ENCODE results near the genes RAP1GAP and LDLRAD2.

DNA sequence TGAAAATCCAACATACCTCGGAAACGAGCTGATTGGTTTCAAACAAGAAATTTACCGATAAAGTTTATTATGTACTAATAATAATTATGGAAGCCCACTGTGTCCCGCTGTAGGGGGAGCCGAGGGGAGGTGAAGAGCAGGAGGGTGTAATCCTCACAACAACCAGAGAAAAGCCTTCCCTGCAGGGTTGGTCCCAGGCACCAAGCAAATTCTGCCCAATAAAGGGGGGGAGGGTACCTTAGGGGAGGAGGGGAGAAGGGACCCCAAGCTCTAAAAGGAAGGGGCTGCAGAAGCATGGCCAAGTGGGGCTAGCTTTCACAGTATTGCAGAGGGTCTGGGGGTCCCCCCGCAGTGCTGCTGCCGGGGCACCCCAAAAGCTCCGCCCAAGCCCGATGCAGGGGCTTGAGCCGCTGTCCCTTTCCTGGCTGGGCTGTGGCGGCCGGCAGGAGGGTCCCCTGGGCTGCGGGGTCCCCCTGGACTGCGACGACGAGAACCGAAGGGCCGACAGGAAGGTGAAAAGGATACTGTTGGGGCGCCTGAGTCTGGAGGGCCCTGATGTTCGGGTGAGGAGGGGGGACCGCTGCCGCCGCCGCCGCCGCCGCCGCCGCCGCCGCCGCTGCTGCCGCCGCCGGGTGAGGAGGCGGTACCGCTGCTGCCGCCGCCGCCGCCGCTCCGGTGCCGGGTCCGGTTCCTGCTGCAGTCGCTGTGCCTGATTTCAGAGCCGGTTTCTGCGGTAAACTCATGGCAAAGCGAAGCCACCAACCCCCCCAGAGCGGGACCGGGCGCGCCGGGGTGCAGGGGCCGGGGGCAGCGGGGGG, 838 bp downstream of the EIF4G3 start:
- PRO-cap, 7 experiments = peak in 3 of 7 experiments; most common plus-strand start position 670 of the sequence (in 2); most common minus-strand start position 510 of the sequence (in 1)

GRCh38 chr1:21298694-21299456, 8.6 kb upstream of the ECE1 start:
- PRO-cap, 7 experiments = no peak in any of the 7 experiments

GRCh38 chr1:21307697-21308092, 17.4 kb upstream of the ECE1 start:
- PRO-cap, 7 experiments = no peak in any of the 7 experiments

DNA sequence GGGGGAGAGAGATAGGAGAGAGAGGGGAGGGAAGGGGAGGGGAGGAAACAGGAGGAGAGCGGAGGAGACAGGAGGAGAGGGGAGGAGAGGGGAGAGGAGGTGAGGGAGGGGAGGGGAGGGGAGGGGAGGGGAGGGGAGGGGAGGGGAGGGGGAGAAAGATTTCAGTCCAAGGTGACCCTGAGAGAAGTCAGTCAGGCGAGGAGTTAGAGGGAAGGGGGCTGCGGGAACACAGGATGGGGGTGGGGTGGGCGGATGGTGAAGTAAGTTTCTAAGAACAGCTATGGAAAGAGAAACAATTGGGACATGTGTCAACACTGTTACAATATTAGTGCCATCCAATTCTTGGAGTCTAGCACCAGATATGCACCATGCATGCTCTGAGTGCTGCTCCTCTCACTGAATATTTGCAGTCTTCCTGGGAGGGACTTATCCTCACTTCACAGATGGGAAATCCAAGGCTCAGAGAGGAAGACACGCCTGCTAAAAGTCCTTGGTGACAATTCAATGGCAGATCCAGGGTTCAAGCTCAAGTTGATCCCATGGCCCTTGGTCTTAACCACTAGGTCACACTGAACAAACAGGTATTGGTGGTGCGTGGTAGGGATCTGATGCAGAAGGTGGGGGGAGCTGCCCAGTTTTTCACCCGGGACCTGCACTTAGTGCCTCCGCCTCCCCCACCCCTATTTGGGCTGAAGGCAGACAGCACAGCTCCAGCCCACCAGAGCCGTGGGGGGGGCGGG, 42.5 kb upstream of the ECE1 start:
- PRO-cap, 7 experiments = no peak in any of the 7 experiments

GRCh38 chr1:21346257-21346374, 55.9 kb upstream of the ECE1 start:
- PRO-cap, 7 experiments = no peak in any of the 7 experiments

DNA sequence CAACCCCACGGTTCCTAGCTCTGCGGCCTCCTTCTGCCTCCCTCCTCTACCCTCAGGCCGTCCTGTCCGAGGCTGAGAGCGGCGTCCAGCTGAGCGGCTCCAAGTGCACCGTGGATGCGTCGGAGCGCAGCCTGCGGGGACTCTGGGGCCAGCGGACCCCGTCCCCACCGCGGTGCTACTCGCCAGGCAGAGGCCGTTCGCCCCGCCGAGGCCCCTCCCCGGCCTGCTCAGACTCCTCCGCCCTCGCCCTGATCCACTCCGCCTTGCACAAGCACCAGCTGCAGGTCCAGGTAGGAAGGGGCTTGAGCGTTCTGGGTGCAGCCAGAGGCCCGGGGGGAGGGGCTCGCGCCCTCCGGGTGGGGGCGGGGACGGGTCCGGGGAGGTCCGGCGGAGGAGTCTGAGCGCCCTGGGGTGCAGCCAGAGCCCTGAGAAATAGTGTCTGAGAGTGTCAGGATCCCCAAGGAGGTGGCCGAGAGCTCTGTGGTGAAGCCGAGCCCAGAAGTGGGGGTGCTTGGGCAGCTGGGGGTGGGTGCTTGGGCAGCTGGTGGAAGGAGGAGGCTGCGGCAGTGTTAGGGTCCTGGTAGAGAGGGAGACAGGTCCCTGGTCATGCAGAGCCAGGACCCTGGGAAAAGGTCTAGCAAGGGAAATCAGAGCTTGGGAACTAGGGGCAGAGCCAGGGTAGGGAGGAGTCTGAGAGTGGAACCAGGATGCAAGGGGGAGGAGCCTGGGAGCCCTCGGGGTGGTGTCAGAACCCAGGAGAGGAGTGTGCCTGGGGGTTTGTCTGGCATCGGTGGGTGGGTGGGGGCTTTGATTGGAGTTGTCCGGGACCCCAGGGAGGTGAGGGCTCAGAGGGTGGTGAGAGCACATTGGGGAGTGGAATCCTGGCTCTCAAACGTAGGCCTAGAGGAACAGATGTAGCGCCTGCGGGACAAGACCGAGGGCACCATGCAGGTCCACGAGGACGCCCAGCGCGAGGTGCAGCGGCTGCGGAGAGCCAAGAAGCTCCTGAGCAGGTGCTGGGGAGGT, 3.1 kb upstream of the NBPF3 start:
- PRO-cap, 7 experiments = no peak in any of the 7 experiments

- PRO-cap, 7 experiments = no peak in any of the 7 experiments
Measured at GRCh38 chr1:21541287-21541869, 32.2 kb downstream of the ALPL start.

GRCh38 chr1:21549867-21550752, 40.9 kb downstream of the ALPL start:
- PRO-cap, 7 experiments = no peak in any of the 7 experiments

DNA sequence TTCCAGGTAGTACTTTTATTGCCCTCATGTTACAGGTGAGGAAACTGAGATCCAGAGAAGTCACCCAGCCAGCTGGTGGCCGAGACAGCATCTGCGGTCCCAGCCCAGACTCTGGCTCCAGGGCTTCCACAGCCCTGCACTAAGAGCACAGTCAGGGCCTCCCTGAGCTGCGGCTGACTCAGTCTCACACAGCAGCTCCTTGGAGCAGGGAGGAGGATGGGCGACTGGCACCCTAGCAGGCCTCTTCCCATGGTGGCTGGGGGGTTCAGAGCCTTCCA, 26.8 kb downstream of the RAP1GAP start:
- PRO-cap, 7 experiments = no peak in any of the 7 experiments

GRCh38 chr1:21653563-21653880, 15.6 kb downstream of the RAP1GAP start:
- PRO-cap, 7 experiments = no peak in any of the 7 experiments

- PRO-cap, 7 experiments = no peak in any of the 7 experiments
Measured at GRCh38 chr1:21669202-21669718, at the start of gene RAP1GAP. Gene RAP1GAP (minus strand): TSS chr1:21669357.

- PRO-cap, 7 experiments = no peak in any of the 7 experiments
Measured at GRCh38 chr1:21812220-21812585, at the start of gene LDLRAD2. Gene LDLRAD2 (plus strand): TSS chr1:21812265.

DNA sequence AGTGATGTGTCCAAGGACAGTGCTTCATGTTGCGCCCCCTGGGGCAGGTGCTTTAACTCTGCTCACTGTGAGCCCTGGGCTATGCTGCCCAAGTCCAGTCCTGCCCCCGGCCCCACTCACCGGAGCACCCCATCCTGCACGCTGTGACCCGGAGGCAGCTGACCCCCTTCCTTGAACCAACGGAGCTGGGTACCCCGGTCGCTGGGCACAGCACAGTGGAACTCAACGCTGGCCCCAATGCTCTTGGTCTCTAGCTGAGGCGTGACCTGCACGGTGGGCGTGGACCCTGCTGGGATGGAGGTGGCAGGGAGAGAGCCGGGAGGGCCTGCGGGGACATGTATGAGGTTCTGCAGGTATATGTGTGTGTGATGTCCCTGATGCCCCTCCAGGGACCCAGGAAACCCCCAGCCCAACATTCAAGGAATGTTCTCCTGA, 24.6 kb downstream of the LDLRAD2 start:
- PRO-cap, 7 experiments = no peak in any of the 7 experiments

DNA sequence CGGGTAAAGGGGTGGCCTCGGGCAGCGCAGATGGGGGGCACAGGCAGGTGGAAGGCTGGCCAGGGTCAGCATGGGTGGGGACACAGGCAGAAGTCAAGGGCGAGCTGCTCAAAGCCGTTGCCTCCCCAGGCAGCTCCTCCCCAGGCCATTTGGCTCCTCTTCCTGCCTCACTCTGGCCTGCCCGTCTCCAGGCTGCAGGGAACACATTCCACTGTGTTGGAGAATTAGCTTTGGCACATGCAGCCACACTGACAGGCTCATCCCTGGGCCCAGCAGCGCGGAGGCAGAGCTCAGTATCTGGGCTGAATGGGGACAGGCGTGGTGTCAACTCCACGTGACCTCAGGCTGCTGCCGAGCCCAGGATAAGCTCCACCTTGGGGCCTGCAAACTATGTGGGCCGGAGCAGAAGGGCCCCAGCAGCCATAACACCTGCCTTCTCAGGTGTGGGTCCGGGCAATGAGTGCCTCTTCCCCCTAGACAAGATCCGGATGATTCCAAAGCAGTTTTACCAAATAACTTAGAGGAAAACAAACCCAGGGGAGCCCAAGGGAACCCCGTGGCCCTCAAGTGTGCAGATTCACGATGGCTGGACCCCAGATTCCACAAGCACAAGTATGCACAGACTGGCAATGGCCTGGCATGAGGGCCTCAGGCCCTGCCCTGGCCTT, 40.3 kb downstream of the HSPG2 start:
- PRO-cap, 7 experiments = no peak in any of the 7 experiments

- PRO-cap, 7 experiments = no peak in any of the 7 experiments
Measured at GRCh38 chr1:21921215-21921830, 15.8 kb downstream of the HSPG2 start.

- PRO-cap, 7 experiments = no peak in any of the 7 experiments
Measured at GRCh38 chr1:21926814-21927078, 10.4 kb downstream of the HSPG2 start.

- PRO-cap, 7 experiments = no peak in any of the 7 experiments
Measured at GRCh38 chr1:22005423-22006013, 4.1 kb downstream of the CELA3A start.

DNA sequence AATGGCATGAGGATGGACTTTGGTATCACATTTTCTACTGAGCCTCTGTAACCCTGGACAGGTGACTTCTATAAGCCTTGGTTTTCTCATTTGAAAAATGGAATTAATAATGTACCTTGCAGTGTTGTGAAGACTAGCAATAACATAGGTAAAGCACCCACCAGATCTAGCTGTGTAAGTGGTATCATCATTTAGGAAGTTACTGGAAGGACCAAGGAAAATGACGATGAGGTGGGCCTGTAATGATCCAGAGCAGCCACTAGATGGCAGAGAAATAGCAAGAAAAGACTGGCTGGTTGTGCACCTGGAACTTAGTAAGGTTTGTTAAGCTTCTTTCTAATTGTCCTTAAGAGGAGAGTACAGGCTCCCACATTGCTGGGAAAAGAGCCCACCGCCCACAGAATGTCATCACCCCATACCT, 37.3 kb downstream of the WNT4 start:
- PRO-cap, 7 experiments = no peak in any of the 7 experiments

DNA sequence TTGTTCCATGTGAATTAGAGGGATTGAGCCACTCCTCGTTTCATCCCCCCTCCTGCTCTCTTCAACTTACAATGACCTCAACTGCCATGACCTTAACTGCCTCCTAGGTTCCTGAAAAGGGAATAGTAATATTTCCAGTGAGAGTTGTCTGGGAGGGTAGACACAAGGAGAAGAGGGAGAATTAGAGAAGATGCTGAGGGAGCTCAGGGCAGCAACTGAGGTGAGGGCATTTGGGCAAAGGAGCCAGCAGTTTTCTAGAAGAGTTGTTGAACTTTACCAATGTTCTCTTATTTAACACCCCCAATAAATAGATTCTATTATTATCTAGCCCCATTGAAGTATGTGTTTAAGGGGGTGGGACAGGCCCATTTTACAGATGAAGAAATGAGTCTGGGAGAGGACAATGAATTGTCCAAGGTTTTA, 27.2 kb downstream of the WNT4 start:
- PRO-cap, 7 experiments = no peak in any of the 7 experiments

DNA sequence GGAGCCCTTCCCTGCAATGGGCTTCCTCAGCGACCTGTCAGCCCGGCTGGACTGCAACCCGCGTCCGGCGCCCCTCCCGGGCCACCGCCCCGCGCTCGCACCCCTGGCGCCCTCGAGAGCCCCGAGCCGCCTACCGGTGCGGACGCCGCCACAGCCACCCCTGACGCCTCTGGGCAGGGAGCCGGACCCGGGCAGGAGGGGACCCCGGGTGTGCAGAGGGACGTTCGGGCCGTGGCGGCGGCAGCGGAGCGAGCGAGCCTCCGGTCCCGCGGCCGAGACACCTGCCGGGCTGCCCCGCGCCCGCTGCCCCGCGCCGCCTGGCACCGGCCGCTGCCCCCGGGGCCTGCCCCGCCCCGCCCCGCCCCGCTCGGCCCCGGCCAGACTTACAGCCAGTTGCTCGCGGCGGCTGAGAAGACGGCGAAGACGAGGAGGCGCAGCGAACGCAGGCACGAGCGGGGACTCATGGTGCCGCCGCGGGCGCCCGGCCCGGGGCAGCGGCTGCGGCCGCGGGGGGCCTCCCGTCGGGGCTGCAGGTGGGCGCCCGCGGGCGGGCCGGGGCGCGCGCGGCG, 354 bp downstream of the WNT4 start:
- PRO-cap, 7 experiments = no peak in any of the 7 experiments